Hair follicle dermal papilla cell (primary cell): ENCODE measurements around a stretch of chr20.

GRCh38 chr20:37506021-37506696, 14.9 kb upstream of the NNAT start:
- CAGE, long polyA plus RNA, result no peak

DNA sequence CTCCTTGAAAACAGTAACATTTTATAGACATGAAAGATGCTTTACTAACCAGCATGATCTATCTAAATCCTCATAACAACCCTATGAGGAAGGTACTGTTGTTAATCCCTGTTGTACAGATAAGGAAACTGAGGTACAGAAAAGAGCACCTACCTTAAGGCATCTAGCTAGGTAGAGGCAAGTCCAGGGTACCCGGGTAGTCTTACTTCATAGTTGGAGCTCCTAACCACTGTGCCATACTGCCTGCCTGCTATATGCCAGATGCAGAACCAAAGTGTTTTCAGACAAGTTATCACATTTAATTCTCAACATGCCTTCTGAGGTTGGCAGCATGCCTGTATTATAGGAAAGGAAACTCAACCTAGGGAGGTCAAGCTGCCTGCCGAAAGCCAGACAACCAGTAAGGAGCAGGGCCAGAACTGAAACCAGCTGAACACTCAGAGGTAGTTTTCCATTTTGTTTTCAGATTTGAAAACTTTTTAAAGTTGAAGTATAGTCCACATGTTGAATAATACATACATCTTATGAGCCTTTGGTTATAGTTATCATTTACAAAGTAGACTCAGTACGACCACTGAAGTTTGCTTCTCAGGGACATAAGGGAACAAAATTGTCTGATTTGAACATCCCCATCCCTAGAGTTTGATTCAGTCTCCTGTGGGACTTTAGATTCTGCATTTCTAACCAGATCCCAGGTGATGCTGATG, 5.4 kb downstream of the CTNNBL1 start:
- CAGE, long polyA plus RNA, result no peak

DNA sequence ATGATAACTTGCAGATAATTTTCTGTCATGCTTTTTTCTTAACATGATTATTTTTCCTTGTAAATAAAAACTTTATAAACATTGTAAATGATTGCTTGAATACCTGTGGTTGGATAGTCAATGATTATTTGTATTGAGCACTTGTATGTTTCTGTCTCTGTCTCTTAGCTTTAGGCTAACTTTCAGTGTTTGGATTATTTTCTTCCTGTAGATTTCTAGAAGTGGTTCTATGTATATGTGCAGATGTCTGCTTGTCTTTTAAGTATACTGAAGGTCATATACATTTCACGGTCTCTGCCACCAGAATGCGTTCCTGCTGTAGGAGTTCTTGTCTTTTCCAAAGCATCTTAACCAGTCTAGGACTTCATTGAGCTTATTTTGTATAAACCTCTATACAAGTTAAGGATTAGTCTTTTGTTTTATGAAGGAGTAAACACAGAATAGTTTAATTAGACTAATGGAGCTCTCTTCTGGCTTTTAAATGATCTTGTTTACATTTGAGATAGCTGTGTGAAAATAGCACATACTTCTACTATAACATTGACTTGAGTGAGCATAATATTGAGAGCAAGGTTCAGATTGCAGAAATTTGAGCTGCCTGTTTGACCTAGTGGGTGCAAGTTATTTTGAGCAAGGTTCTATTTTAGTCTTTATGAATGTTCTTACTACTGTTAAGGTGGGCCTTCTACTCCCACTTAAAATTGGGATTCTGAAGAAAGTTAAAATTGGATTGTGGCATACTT, 41.5 kb downstream of the RPRD1B start:
- CAGE, long polyA plus RNA, result no peak

- CAGE, long polyA plus RNA, result no peak
Observed at GRCh38 chr20:38134281-38135391, 30.4 kb downstream of the TGM2 start.

DNA sequence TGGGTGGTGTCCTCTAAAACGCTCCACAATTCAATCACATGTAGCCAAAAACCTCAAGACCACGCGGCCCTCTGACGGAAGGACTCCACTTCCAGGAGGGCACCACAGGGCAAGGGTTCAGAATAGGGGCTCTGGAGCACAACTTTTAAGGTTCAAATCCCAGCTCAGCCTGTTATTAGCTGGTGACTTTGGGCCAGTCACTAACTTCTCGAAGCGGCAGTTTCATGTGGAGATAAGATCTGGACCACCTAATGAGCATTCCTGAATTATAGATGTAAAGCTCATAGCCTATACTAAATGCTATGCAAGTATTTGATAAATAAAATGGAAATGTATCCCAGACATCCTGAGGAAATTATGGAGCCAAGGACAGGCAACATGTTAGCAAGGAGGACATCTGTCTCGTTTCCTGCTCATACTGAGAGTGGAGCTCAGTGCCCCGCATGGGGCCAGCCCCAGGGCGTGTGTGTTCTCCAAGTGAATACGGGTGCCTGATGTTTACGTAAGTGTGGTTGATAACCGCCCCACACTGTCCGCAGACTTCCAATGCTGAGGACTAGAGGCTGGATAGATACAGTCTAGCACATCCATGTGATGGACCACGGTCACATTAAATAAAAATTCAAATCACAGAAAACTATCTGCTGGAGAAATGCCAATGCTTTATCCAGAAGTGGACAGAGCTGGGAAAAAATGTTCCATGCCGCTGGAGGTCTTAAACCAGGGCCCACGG, 25.2 kb downstream of the TGM2 start:
- CAGE, long polyA plus RNA, result no peak

GRCh38 chr20:38170848-38171929, 6.1 kb upstream of the TGM2 start:
- CAGE, long polyA plus RNA, result no peak

- CAGE, long polyA plus RNA, result no peak
Observed at GRCh38 chr20:38548576-38548961, 32.4 kb upstream of the ADIG start.

DNA sequence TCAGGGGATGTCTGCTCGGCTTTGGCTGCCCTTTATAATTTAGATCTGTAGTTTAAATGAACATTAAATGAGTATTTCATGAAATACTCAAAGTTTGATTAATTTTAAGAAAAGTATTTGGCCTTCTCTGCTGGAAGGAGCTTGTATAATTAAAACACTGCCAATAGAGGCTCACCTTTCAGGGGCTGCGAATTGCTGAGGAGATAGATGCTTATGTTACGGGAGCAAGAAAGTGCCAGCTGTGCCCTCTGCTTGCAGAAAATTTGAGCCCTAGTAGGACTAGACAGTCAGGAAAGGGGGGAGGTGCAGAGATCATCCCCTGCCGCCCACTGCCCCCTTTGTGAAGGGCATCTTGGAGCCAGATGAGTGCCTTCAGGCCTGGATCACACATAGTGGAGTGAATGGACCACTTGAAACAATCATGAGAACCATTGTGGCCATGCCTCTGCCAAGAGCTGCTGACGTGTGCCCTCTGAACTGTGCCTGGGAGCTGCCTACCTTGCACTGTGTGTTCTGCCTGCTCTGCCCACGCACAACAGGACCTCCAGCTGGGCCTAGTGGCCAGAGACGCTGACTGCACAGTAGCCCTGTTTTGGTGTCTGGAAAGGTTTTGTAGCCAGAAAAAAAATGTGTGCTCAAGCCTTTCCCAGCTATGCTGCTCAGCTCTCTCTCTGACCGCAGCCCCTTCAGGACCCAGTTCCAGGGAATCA, 1.9 kb upstream of the ADIG start:
- CAGE, long polyA plus RNA, result no peak

- CAGE, long polyA plus RNA, result no peak
Observed at GRCh38 chr20:38601515-38602013, 20.6 kb downstream of the ADIG start.

- CAGE, long polyA plus RNA, result no peak
Observed at GRCh38 chr20:38633559-38634024, 52.6 kb downstream of the ADIG start.

- CAGE, long polyA plus RNA, result no peak
Observed at GRCh38 chr20:38674135-38674743, 50.0 kb upstream of the SLC32A1 start.

GRCh38 chr20:38779181-38780041, 26.1 kb upstream of the PPP1R16B start:
- CAGE, long polyA plus RNA, result no peak

- CAGE, long polyA plus RNA, result no peak
Observed at GRCh38 chr20:38840022-38841341, 35.0 kb downstream of the PPP1R16B start.

GRCh38 chr20:38873033-38873628, 53.1 kb upstream of the FAM83D start:
- CAGE, long polyA plus RNA, result no peak

GRCh38 chr20:38881416-38881921, 44.7 kb upstream of the FAM83D start:
- CAGE, long polyA plus RNA, result no peak

DNA sequence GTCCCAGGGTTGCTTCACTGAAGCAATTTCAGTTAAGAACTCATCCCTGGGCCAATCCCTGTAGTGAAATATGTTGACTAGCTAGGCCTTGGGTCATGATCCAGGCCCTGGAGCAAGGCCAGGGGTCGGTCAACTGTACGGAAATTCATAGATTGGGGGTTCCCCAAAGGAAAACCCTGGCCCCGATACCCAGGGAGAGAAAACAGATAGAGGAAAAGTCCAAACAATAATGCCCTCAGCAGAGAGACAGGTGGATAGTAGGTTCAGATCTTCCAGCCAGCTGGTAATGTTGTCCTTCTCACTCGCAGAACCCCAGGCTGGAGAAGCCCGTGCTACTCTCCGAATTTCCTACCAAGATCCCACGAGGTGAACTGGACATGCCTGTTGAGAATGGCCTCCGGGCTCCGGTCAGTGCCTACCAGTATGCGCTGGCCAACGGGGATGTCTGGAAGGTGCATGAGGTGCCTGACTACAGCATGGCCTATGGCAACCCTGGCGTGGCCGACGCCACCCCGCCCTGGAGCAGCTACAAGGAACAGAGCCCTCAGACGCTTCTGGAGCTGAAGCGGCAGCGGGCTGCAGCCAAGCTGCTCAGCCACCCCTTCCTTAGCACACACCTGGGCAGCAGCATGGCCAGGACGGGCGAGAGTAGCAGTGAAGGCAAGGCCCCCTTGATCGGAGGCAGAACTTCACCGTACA, 8.2 kb upstream of the FAM83D start:
- CAGE, long polyA plus RNA, result no peak

- CAGE, long polyA plus RNA, result no peak
Observed at GRCh38 chr20:38961307-38961919, 731 bp upstream of the DHX35 start.

- CAGE, long polyA plus RNA, result no peak
Observed at GRCh38 chr20:39049602-39050603, 87.8 kb downstream of the DHX35 start.

GRCh38 chr20:39338945-39339204, 376.7 kb downstream of the DHX35 start:
- CAGE, long polyA plus RNA, result no peak

GRCh38 chr20:39861525-39861782, 827.6 kb downstream of the MAFB start:
- CAGE, long polyA plus RNA, result no peak